ENCODE measurements around the genes ZBTB25 and HSPA2.

GRCh38 chr14:64082644-64083563 is 211.3 kb downstream of the ESR2 start:
- PRO-cap, result no peak

DNA sequence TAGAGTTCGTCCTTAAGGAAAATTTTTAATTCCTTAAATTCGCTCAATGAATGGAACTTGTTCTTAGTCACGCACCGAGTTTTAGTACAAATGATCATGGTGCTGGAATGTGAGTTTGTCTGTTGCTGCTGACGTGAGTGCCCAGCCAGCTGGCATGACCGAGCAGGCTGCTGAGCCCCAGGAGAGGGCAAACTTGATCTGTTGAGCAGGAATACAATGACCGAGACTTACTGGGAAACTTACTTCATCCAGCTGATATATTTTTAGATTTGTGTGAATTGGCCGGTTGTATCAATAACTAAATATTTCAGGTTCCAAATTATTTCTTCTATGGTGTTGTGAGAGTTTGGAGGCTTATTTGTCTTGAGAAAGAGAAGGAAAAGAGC is 176.1 kb downstream of the ESR2 start:
- PRO-cap, result no peak

- PRO-cap, result no peak
These were observed 680 bp downstream of the ESR2 start for GRCh38 chr14:64293389-64293993.

- PRO-cap, result no peak
These were observed 23.3 kb upstream of the AKAP5 start for GRCh38 chr14:64441754-64442637.

GRCh38 chr14:64447953-64448653 is 17.2 kb upstream of the AKAP5 start:
- PRO-cap, result no peak

DNA sequence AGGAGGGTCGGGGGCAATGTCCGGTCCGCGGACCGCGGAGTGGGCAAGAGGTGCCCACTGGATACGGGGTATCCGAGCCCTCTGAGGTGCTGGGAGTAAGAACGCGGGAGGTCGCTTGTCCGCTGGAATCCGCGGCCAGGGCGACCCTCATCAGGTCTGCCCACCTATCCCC is 234 bp downstream of the AKAP5 start:
- PRO-cap, result no peak

- PRO-cap, result bidirectional peak, plus-strand start at chr14:64503951, minus-strand start at chr14:64503727
These were observed at the start of gene ZBTB25 for GRCh38 chr14:64503376-64504013. TSS of gene ZBTB25 (minus strand) at chr14:64503838.

GRCh38 chr14:64540652-64541005 is at the start of gene HSPA2:
TSS of gene HSPA2 (plus strand) at chr14:64540741.
- PRO-cap, result bidirectional peak, plus-strand start at chr14:64540741, minus-strand start at chr14:64540340

DNA sequence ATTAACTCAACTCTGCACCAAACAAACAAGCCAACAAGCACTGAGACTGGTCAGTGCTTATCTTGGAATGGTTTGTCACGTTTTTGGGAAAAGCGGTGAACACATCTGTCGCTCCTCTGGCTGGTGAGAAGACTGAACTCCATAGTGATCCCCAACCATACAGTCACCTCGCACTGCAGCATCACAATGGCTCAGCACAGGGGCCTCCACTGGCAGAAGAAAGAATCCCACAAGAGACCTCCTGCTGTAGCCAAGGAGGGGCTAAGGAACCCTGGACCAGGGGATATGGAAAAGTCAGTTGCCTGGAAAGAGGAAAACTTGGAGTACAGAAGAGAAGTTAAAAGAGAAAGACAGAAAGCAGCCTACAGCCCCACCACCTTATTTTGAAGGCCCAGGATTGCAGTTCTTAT is 55.7 kb upstream of the PLEKHG3 start:
- PRO-cap, result no peak

GRCh38 chr14:64656842-64657336 is 47.3 kb upstream of the PLEKHG3 start:
- PRO-cap, result no peak

DNA sequence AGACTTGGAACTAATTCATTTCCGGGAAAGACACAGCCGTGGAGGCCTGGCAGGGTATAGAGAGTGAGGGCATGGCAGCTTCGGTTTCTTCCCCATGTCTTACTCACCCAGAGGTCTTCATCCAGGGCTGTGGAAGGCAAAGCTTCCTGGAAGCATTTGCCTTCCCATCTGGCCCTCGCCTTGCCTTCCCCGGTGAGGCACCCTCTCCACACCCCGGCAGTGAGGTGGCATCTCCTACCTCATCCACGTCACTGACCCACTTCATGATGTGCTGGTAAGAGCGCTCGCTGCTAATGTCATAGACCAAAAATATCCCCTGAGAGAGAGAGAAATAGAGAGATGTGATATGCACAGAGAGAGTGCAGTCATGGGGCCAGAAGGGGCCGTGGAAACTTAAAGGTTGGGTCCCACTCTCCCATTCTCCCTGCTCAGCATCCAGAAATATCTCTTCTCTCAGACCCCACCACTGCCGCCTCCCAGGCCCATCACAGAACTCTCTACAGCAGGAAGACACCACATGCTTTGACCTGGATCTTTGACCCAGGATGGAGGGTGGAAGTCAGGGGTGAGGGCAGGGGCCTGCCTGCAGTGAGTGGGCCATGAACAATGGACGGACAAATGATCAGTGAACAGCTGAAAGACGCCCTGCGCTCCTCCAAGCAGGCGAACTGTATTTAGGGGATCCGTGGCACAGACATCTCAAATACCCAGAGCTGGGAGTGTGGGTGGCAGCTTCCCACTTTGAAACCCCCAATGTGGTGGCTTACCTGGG is 8.5 kb upstream of the GPX2 start:
- PRO-cap, result bidirectional peak, plus-strand start at position 368 of the sequence, minus-strand start at position 170 of the sequence

DNA sequence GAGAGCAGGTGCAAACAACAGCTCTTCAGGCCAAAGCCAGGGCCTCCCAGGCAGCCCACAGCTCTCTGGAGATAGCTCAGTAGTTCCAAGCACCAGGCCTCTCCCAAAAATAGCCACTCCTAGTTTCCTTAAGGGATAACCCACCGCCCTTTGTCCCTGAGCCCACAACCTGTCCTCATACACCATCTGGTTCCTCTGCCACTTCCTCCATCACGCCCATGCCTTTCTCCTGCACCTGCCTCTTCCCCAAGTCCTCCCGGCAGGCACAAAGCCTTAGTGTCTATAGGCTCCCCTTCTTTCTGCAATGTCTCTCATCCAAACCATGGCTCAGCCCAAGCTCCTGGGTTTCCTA is 2.1 kb downstream of the RAB15 start:
- PRO-cap, result no peak

- PRO-cap, result no peak
These were observed 39.0 kb downstream of the FNTB start for GRCh38 chr14:65025692-65026179.

GRCh38 chr14:65073639-65074154 is 28.6 kb downstream of the MAX start:
- PRO-cap, result no peak

DNA sequence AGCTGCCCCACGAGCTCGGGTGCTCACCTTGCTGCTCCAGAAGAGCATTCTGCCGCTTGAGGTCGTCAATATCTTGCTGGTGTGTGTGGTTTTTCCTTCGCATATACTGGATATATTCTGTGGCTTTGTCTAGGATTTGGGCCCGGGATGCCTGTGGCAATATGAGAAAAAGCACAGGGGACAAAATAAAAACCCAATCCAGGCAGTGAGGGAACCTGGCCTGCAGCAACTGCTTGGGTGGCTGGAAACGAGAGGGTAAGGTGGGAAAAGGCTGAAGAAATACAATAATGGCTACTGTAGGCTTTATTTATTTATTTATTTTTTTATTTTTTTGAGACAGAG is 24.5 kb downstream of the MAX start:
- PRO-cap, result no peak

GRCh38 chr14:65156433-65157211 is 54.3 kb upstream of the MAX start:
- PRO-cap, result no peak

DNA sequence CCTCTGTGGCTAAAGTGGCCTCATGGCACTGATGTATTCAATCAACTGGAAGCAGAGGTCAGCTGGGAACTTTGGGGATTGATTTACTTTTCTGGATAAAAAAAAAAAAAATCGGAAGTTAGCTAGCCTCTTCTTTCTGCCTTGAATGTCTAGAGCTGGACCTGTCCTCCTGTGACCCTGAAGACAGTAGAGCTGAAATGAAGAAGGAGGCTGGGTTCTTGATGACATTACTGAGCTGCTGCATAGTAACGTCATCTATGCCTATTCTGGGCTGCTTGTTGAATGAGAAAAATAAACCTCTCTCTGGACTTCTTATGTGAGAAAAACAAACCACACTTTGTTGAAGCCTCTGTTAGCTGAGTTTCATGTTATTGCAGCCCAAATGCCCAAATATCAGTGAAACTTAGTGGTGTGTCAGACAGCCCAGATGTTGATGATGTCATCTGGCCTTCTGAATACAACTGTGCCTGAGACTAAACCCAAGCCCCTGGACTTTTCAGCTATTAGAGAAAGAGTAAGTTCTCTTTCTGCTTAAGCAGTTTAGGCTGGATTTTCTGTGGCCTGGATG is 67.0 kb upstream of the MAX start:
- PRO-cap, result no peak

GRCh38 chr14:65228491-65228815 is 126.1 kb upstream of the MAX start:
- PRO-cap, result no peak

DNA sequence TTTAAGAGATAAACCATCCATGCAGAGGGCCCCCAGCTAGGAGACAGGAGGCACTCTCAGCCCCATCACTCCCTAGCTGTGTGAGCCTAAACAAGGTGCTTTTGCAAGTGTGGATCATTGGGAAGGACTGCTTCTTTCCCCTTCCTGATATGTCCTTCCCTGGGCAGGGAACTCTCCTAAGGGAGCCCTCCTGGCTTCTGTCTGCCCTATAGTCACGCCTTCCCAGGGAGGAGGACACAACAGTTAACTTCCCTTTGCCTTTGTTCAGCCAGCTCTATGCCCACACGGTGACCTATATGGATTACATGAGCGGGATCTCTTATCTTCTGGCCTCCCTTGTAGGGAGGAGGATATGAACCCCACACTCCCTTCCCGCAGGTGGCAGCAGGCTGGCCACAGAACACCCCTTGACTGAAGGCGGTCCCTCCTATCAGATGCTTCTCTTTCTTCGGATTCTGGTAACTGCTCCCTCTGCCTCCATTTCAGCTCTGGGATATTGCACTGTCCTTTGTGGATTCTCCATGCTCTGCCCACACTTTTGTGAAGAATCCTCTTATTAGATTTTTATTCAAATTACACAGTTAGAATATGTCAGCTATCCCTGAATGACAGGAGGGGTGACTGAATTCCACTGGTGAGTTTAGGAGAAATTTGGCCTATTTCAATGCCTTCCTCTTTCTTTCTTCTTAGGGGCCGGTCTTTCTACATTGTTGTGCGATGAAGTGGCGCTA is 135.7 kb upstream of the MAX start:
- PRO-cap, result no peak

GRCh38 chr14:65429687-65430282 is 17.3 kb downstream of the FUT8 start:
- PRO-cap, result no peak

Measured in right cardiac atrium (tissue), 1 donor.